Type B pancreatic cell (in vitro differentiated cells): ENCODE data around the genes PROX1 and CENPF.

- PRO-cap, result no peak
These were observed 6.4 kb upstream of the GARIN4 start for GRCh38 chr1:212617900-212618282.

DNA sequence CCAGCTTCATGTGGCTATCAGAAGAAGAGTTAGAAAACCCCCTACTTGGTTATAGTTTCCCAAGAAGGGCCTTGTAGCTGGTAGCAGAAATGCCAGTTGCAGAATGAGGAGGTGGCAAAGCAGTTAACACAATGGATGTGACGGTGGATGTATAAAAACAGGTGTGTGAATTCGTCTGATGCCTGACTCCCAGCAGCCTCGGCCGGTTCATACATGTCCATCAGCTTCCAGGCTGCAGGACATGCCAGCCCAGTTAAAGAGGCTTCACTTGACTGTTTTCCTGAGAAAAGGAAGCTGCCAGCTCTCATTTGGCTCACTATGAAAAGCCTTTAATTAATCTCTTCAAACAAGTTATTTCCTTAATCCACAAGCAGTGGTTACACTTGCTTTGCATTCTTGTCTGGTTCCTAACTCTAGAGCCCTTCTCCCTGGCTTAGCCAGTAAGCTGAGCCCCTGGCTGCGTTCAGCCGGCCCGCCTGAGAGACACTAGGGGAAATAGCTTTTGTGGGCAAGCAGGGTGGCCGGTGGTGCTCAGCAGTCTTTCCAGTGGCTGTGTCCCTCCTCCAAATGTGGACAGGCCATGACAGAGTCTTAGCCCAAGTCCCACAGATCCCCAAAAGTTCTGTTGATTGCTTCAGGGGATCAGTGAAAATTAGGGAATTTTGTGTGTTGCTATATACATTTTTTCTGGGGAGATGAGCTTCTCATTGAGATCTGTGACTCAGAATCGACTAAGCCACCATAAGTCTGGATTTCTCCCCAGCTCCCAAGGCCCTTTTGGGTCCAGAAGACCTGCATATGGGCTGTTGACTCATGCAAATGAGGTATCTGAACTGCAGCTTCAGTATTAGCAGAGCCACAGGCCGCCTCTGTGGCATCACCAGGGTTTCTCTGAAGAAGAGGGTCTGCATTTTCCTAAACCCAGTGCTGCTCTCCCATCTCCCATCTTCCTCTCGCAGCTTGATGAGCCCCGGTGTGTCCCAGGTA lies 5.7 kb upstream of the GARIN4 start:
- PRO-cap, result unidirectional peak, plus-strand start at position 501 of the sequence

DNA sequence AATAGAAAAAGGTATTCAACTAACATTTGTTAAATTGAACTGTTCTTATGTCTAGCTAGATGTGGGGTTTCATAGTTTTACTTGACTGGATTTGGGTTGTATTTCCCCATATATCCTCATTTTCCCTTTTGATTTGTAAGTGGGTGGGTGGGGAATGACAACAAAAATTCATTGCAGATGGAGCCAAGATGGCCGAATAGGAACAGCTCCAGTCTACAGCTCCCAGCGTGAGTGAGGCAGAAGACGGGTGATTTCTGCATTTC lies 33.5 kb downstream of the GARIN4 start:
- PRO-cap, result no peak

DNA sequence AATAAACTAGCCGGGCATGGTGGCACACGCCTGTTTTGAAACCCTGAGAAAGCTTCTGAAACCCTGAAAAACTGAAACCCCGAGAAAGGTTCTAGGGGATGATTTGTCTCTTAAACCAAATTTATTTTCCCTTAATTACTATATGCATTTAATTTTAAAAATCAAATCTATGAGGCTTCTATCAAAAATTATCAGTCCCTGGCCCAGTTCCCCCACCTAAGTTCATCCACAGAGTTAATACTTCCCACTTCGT lies 31.7 kb upstream of the BATF3 start:
- PRO-cap, result no peak

DNA sequence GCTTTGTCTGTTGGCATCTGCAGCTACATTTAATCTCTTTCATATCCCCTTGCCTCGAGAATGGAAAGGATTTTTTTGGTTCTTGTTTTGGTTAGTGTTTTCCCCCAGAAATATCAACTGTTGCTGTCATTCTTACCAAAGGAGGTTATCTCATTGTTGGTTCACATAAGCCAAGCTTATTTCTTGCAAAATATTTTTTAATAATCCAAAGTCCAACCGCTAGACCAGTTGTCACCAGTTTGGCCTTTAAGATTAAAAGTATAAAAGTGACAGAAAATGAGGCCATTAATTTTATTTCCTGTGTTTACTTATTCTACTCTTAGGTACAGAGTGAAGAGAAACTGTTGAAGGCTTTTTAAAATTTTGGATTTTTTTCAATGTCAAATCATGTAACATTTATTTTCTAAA lies 66.4 kb upstream of the PROX1 start:
- PRO-cap, result no peak

GRCh38 chr1:213977452-213977972 lies 10.3 kb upstream of the PROX1 start:
- PRO-cap, result no peak

- PRO-cap, result no peak
These were observed 3.4 kb upstream of the PROX1 start for GRCh38 chr1:213984268-213984911.

DNA sequence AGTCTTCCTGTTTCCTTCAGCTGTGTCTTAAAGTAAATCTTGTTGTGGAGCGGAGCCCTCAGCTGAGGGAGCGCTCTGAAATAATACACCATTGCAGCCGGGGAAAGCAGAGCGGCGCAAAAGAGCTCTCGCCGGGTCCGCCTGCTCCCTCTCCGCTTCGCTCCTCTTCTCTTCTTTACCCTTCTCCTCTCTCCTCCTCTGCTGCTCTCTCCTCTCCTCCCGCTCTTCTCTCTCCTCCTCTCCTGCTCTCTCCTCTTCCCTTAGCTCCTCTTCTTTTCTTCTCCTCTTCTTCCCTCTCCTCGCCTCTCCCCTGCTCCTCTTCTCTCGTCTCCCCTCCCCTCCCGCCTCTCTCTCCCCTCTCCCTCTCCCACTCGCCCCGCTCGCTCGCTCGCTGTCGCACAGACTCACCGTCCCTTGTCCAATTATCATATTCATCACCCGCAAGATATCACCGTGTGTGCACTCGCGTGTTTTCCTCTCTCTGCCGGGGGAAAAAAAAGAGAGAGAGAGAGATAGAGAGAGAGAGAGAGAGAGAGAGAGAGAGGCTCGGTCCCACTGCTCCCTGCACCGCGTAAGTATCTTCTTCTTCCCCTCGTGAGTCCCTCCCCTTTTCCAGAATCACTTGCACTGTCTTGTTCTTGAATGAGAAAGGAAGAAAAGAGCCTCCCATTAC lies at the start of gene PROX1:
PROX1 (plus strand) TSS at position 61 of the 673 bp plus-strand sequence.
- PRO-cap, result bidirectional peak, plus-strand start at position 91 of the sequence, minus-strand start outside the sequence; bidirectional peak, plus-strand start at position 511 of the sequence, minus-strand start at position 406 of the sequence

GRCh38 chr1:213996978-213998044 lies 9.5 kb downstream of the PROX1 start:
- PRO-cap, result no peak

GRCh38 chr1:214004039-214004523 lies 16.3 kb downstream of the PROX1 start:
- PRO-cap, result no peak

DNA sequence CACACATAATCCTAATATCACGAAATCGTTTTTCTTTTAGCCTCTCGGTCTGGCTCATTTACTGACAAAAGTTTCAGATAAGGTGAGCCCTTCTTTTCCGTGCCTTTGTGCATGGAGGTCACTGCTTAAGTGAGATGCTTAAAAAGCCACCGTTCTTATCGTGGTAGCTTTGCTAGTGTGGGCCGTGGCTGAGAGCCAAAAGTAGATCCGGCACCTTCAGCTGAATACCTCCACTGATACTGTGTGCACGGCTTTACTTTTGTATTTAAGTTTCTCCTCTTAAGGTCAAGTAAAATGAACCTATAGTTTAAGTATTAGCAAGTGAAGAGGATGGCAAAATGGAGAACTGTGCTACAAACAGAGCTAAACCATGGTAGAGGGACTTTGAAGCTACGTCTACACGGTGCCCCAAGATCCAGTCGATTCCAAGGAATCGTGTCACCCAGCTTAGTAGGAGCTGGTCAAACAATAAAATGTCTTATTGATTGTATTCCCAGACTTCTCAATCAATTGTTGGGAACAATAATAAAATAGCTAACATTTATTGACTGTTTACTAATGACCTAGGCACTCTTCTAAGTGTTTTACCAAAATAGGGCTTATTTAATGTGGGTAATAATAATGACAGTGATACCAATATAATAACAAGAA lies 26.4 kb downstream of the PROX1 start:
- PRO-cap, result no peak

DNA sequence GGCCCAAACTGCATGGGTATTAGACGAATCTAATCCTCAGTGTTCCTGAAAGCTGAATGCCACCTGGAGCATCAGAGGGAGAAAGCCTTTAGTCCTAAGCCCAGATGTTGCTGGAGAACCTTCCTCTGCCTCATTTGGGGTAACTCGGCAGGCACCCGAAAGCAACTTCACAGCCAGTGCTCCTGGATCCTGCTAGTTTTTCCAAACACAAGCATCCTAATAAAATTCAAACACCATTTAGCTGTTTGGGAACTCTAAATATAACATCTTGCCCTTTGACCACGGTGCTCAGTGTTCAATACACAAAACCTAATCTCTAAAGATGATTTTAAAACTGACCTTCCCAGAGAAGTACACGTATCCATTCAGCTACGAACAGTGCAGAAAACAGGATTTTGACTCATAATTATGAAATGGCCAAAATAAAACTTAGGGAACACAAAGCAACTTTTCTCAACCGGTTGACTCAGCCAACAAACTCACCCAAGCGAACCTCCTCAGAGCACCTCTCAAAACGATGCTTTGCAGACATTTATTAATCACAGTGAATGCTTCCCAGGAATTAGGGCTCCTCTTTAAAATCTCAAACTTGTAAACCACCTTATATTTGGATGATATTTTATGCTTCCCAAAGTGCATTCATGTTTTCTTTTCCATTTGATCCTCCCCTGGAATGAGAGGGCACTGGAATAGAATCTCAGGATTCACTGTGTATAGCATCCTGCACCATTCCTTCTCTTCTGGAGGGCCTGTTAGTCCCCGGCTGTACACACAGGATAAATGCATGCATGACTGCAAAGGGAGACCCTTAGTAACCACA lies 40.5 kb downstream of the PROX1 start:
- PRO-cap, result no peak

GRCh38 chr1:214050363-214050933 lies 62.7 kb downstream of the PROX1 start:
- PRO-cap, result no peak

DNA sequence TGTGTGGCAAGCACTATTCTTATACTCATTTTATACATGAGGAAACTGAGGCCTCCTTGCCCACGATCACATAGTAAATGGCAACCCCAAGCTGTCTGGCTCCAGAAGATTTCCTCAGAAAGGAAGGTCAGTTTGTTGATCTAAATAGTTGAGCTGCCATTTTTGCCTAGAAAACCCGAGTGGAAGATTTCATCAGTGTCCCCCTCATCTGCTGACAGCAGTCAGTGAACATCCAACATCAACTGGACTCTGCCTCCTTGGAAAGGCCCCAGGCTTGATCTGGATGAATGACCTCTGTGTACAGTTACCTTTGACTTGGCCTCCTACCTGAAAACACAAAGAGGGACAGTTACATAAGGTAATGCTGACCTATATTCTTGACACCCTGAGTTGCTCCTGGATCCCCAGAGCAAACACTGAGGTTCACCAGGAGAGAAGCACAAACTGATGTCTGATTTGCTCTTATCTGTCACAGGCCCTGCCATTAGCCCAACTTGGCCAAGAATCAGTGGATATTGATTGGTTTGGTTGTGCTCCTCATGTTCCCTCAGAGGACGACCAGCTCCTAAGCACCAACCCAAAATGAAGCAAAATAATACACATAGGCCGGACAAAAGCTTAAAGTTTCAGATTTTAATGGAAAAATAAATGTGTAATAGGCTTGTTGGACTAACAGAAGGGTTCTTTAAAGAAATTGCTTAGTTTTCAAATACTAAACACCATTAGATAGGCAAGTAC lies 139.0 kb downstream of the PROX1 start:
- PRO-cap, result no peak

- PRO-cap, result no peak
These were observed 93.7 kb upstream of the SMYD2 start for GRCh38 chr1:214187120-214187727.

- PRO-cap, result no peak
These were observed 73.8 kb downstream of the SMYD2 start for GRCh38 chr1:214354677-214355195.

DNA sequence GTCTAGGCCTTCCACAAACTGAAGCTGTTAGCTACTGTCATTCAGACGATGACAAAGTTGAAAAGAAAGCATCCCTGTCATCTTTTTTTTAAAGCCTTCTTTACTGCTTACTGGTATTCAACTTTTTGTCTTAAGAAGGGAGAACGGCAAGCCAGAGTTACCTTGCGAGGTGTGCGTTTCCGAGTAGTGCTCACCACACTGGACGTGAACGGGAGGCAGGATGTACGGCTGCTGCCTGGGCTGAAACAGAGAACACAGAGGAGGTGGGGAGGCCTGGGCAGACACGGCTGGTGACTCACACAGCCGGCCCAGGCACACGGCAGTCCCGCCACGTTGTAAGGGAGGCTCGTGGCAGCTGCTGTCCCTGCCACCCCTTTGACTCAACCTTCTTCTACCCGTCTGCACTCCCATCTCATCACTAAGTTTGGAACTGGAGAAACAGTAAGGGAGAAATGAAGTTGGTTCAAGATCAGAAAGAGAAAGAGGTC lies 105.8 kb downstream of the SMYD2 start:
- PRO-cap, result no peak

GRCh38 chr1:214404581-214405327 lies 123.8 kb downstream of the SMYD2 start:
- PRO-cap, result no peak

DNA sequence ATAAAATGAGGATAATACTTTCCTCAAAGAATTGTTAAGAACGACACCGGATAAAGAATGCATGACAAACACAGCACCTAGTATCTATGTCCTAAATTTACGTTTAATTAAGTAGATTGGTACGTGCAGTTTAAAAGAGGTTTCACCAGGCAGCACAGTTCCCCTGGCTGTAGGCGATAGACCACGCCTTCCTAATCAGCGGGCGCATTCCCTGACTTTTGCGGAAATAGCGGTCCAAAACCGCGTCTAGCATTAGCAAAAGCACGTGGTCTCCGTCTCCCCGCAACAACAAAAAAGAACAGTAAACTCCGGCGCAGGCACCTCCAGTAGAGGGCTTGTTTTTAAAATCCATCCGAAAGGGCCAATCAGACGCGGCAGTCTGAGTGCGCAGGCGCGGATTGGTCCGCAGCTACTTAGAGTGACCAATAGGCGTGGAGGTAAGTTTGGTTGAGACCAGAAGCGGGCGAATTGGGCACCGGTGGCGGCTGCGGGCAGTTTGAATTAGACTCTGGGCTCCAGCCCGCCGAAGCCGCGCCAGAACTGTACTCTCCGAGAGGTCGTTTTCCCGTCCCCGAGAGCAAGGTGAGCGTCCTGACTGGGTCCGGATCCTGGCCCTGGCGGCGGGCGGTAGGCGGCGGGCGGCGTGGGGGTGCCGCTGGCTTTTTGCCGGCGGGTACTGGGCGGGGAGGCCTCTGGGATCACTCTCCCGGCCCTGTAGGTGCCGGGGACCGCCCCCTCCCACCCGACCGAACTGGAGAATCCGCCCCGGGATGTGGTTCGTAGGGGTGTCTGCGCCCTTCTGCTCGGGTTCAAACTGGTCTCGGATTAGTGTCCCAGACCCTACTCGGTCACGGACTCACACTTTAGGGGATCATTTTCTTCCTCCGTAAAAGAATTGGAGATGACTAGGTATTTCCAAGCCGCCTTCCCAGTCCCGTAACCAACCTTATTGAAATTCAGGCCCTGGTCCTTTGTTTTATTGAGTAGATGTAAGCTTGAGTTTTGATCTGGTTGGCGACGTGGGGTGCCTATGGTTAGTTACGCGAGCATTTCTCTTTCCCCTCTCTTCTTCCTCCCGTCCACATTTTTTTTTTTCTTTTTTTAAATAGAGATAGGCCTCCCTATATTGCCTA lies at the start of gene CENPF:
CENPF (plus strand) TSS at position 456 of the 1,133 bp plus-strand sequence.
- PRO-cap, result bidirectional peak, plus-strand start at position 456 of the sequence, minus-strand start at position 287 of the sequence

DNA sequence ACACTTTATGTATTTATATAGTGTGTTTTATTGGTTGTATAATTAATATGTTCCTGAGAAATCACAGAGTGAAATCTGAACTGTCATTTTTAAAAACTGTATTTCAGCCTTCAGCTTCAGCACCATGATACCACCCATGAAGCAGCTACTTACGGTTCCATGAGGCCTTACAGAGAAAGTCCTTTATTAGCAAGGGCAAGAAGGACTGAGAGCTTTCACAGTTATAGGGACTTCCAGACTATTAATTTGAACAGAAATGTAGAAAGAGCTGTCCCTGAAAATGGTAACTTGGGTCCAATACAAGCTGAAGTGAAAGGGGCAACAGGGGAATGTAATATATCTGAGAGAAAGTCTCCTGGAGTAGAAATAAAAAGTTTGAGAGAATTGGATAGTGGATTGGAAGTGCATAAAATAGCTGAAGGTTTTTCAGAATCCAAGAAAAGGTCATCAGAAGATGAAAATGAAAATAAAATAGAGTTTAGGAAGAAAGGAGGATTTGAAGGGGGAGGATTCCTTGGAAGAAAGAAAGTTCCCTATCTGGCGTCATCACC lies 52.9 kb downstream of the KCTD3 start:
- PRO-cap, result no peak